Hematopoietic multipotent progenitor cell (in vitro differentiated cells): Measurements from ENCODE around the genes DCTN3, CCL19 and RUSC2.

- CAGE, long polyA plus RNA, result no peak
Measured at GRCh38 chr9:34590002-34590655, 605 bp upstream of the CNTFR start.

GRCh38 chr9:34619670-34620973 is at the start of gene DCTN3:
Gene DCTN3, minus strand, starts transcription at chr9:34620495.
- CAGE, long polyA plus RNA, result start-site peak on the minus strand at chr9:34620471-34620495, 157 reads

GRCh38 chr9:34691151-34691717 is at the start of gene CCL19:
Gene CCL19, minus strand, starts transcription at chr9:34691276.
- CAGE, long polyA plus RNA, result no peak

- CAGE, long polyA plus RNA, result no peak
Measured at GRCh38 chr9:34809407-34810135, 80.3 kb upstream of the FAM205A start.

DNA sequence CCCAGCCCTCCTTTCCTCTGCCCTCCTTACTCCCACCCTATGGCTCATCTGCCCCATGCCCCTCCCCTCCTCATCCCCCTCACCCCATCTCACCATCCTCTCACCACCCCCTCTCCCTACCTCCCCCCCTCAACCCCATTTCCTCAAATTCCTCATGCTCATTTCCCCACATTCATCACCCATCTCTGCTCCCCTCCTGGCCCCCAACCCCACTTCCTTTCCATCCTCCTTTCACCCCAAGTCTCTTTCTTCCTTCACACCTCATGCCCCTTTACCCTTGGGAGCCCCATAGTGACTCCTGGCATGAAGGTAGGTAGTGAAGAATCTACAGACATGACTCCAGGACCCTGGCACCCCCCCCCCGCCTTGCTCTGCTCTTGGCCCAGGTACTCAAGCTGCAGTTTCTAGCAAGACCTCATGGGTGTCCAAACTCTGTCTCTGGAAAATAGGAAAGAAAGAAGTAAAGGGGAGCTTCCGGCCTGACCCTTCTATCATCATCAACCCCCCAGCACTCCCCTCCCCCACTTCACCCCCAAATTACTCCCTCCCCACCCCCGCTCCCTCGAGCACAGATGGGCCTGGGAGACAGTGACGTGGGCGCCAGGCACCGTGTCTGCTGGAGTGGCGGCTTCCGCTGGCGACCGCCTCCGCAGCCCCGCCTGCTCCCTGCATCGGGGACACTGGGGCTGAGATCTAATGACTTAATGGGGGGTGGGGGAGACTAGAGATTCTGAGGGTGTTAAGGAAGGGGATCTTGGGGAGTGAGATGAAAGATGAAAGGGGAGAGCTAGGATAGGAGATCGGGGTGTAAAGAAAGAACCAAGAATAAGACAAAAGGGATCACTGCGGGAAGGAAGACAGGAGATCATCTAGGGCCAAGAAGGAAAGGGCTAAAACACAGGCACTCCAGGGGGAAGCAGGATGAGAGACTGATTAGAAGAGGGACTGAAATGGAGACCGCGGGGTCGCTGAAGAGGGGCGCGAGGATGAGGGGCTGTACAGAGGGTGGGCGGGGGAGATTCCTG is 1.3 kb upstream of the DNAJB5 start:
- CAGE, long polyA plus RNA, result no peak

- CAGE, long polyA plus RNA, result no peak
Measured at GRCh38 chr9:34994335-34994829, 4.8 kb downstream of the DNAJB5 start.

DNA sequence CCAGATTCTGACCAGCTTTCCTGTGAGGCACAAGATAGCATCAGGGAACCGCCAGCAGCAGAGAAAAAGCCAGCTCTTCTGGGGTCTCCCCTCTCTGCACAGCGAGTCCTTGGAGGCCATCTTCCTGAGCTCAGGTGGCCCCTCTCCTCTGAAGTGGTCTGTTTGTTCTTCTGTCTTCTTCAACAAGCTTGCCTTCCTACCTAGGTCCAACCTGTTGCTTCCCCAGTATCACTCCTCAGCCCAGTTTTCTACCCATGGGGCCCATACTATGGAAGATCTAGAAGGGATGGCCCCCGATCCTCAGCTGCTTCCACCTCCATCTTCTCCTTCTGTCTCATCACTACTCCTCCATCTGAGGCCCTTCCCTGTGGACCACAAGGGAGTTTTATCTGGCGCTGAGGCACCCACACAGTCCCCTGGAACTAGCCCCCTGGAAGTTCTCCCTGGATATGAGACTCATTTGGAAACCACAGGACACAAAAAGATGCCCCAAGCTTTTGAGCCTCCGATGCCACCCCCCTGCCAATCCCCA is 1.2 kb downstream of the C9orf131 start:
- CAGE, long polyA plus RNA, result no peak

DNA sequence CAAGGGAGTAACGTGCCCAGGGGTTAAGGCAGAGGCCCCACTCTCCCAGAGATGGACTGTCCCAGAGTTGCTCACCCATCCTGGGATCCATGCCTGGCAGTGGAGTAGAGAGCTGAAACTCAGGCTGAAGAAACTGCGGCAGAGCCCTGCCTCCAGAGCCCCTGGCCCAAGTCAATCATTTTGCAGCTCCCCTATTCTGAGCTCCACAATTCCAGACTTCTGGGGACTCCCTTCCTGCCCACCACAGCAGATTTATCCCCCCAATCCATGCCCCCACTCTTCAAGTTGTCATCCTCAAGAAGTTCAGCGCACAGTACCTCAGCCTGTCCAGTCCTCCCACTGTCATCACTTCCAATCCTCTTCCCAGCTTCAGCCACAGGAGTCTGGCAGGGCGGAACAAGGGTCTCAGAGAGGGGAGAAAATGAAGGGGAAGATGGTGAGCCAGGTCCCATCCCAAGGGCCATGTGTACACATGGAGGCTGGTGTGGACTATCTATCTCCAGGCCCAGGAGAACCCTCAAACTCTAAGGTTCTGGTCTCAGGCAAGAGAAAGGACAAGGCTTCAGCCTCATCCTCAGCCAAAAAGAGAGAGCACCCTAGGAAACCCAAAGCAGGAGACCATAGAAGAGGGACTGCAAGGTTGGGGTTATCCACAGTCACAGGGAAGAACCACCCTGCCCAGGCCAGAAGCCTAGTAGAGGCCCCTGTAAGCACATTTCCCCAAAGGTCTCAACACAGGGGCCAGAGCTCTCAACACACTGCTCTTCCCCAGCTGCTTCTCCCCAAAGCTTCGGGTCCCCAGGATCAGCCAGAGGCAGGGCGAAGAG is 3.0 kb downstream of the C9orf131 start:
- CAGE, long polyA plus RNA, result no peak

GRCh38 chr9:35107473-35107923 is 4.6 kb upstream of the STOML2 start:
- CAGE, long polyA plus RNA, result no peak

DNA sequence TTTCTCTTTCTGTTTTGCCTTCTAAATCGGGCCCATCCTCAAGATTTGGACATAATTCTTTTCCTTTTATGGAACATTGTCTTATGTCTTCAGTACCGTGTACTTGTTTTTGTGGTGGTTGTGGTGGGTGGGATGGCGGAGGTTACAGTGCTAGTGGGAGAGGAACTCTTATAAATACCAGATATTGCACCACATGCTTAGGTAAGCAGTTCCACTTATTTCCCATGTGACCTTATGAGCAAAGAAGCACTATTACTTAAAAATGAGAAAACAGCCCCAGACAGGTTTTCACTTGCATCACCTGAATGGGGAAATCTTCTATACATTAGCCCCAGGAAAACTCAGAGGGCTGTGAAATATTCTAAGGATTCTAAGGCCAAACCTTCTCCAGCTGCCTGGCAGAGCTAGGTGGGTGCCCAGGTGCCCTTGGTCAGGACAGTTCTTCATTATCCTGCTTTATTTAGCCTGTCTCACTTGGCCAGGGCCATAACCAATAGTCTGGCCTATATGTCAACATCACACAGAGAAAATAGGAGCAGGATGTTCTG is 96.6 kb downstream of the UNC13B start:
- CAGE, long polyA plus RNA, result no peak

GRCh38 chr9:35489326-35490427 is at the start of gene RUSC2:
Gene RUSC2, plus strand, starts transcription at chr9:35490111.
- CAGE, long polyA plus RNA, result no peak

- CAGE, long polyA plus RNA, result no peak
Measured at GRCh38 chr9:35510563-35511583, 21.0 kb downstream of the RUSC2 start.

DNA sequence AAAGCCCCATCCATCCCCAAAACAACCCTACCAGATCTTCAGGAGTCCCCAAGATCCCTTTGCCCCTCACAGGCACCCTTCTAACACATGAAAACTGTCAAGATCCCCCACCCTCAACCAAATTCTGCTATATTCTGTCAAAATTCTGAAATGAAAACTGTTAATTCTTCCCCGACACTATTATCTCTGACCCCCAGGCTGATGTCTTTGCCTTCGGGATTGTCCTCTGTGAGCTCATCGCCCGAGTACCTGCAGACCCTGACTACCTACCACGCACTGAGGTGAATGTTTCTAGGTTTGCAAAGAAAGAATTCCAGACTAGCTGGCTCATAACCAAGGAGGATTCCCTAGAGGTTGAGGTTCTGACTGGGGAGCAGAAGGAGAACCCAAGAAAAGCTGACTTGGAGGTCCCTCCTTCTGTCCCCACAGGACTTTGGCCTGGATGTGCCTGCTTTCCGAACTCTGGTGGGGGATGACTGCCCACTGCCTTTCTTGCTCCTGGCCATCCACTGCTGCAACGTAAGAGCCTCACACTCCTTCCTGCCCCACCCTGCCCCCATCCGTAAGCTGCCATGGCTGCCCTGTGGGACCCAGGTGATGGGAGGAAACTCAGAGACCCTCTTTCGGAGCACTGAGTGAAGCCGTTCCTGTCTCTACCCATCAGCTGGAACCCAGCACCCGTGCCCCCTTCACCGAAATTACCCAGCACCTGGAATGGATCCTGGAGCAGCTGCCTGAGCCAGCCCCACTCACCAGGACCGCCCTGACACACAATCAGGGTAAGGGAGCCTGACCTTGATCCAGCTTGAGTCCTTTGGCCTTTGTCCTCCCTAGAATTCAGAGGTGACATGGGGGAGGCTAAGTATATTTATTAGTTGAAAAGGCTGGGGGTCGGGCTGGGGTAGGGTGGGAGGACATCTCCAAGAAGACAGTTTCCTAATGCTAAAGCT is 2.9 kb downstream of the TESK1 start:
- CAGE, long polyA plus RNA, result no peak

GRCh38 chr9:35712661-35713408 is 19.2 kb downstream of the TLN1 start:
- CAGE, long polyA plus RNA, result no peak

- CAGE, long polyA plus RNA, result no peak
Measured at GRCh38 chr9:35715057-35715937, 16.7 kb downstream of the TLN1 start.

DNA sequence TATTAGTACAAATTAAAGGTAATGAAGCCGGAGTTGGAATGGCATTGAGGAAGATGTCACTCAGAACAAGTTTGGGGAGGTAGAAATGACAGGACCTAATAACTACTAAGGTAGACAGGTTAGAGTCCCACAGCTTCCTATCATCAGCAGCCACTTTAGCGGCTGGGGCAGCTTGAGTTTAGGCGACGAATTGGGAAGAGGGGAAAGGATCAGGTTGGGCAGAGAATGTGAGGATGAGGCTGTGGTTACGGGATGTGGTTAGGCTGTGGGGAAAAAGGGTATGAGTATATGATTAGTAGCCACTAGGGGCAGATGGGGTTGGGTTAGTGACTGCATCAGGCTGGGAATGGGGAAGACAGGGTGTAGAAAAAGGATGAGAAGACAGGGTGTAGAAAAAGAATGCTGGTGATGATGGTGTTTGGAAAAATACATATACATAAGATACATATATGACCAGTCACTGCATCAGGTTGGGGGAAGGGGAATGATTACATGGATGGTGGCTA is 2.3 kb downstream of the TLN1 start:
- CAGE, long polyA plus RNA, result no peak

- CAGE, long polyA plus RNA, result no peak
Measured at GRCh38 chr9:35813933-35814943, 604 bp downstream of the HINT2 start.

- CAGE, long polyA plus RNA, result no peak
Measured at GRCh38 chr9:35845776-35846086, 16.7 kb downstream of the TMEM8B start.

DNA sequence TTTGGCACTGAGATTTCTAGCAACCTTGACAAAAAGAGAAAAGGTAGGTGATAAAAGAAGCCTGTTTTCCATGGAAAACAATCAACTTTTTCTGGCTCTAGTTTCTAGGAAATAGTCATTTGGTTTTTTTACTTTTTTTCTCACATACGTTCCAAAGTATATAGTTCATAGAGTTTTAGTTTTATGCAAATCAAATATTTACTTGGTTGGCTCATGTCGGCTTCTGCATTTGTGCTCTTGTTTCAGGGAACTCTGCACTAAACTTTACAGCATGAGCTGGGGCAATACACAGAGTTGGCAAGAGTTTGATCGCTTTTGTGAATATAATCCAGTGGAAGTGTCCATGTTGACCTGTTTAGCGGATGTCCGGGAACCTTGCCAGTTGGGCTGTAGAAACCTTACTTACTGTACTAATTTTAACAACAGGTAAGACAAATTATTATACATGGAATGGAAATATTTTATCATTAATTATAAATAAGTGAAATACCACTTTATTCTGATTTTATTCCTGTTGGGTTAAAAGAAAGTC is 45.5 kb upstream of the GLIPR2 start:
- CAGE, long polyA plus RNA, result no peak

GRCh38 chr9:36145522-36145989 is 9.0 kb downstream of the GLIPR2 start:
- CAGE, long polyA plus RNA, result no peak